Neural progenitor cell (in vitro differentiated cells): ENCODE measurements around the gene ITIH2.

- RAMPAGE, long total RNA, result no peak
These were observed 22.7 kb downstream of the PFKFB3 start for GRCh38 chr10:6225395-6225891.

DNA sequence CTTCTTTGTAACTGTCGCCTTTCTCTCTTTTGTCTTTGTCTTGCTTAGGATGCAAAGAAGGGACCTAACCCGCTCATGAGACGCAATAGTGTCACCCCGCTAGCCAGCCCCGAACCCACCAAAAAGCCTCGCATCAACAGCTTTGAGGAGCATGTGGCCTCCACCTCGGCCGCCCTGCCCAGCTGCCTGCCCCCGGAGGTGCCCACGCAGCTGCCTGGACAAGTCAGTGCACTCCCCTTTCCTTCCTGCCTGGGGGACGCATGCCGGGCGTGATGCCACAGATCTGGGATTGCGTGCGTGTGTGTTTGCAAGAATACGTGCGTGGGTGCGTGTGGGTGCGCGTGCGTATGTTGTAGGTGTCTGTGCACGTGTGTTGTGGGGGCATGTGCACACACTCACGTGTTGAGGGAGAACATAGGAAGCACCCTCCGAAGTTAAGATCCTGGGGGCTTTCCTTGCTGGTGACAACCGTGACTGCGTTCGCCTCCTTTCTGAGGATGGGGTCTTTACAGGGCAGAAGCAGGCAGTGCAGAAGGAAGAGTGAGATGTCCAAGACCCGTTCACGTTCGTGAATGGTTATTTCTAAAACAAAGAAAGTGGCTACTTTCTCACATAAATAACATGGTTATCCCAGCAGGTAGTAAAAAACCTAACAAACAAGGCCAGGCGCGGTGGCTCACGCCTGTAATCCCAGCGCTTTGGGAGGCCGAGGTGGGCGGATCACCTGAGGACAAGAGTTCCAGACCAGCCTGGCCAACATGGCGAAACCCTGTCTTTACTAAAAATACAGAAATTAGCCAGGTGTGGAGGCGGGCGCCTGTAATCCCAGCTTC, 23.6 kb downstream of the PFKFB3 start:
- RAMPAGE, long total RNA, result no peak

- RAMPAGE, long total RNA, result no peak
These were observed 25.6 kb downstream of the PFKFB3 start for GRCh38 chr10:6227977-6229065.

DNA sequence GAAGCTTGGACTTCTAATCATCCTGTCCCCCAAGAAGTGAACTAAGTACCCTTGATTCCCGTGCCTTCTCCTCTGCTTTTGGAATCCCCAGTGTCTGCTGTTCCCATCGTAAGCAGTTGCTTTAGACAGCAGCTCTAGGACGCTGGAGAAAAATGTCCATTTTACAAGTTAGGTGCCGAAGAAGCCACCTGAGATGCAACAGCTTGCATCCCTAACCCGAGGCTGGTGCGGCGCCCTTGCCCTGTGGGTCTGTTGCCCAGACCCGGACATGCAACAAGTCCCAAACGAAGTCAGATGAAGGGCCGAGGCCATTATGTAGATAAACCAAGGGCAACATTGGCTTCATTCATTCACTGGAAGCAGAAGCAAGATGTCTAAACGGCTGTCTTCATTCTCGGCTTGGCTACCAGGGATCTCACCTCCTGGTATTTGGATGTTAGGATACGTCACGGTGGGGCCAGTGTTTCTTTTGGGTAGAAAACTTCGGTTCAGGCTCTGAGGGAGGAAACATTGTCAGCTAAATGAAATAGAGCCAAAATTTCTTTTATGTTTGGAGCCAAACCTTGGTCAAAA, 44.1 kb downstream of the PFKFB3 start:
- RAMPAGE, long total RNA, result no peak

- RAMPAGE, long total RNA, result no peak
These were observed 67.6 kb downstream of the PFKFB3 start for GRCh38 chr10:6270224-6270906.

GRCh38 chr10:6274575-6274995, 71.9 kb downstream of the PFKFB3 start:
- RAMPAGE, long total RNA, result no peak

- RAMPAGE, long total RNA, result no peak
These were observed 125.8 kb downstream of the PFKFB3 start for GRCh38 chr10:6328285-6329251.

DNA sequence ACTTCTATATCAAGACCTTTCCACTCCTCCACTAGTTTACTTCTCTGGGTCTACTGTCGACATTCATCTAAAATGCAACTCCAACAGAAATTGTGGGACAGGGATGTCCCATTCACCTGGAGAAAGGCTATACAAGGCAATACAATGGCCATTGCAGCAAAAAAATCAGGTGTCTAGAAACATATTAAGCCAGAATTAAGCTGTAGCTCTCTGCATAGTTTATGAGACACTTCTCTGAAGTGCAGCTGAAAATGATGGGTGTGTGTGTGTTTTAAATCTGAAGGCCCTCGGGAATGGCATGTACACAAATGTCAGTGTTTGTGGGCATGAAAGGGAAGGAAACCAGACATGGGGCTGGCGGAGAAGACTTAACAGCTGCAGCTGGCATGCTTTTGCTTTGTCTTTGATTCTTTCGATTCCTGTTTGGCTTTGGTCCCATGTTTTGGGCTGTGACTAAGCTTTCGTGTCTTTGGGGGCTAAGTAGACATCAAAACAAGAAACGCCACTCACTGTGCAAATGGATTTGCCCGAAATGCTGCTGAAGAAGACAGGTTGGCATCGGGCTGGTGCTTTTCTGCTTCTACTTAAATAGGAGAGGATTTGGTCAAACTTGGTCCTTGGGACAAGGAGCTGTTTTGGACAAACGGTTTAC, 179.3 kb downstream of the PFKFB3 start:
- RAMPAGE, long total RNA, result no peak

- RAMPAGE, long total RNA, result no peak
These were observed 37.2 kb downstream of the PRKCQ start for GRCh38 chr10:6542765-6543409.

GRCh38 chr10:7028067-7028691, 382.7 kb downstream of the SFMBT2 start:
- RAMPAGE, long total RNA, result no peak

GRCh38 chr10:7034991-7035540, 375.8 kb downstream of the SFMBT2 start:
- RAMPAGE, long total RNA, result no peak

DNA sequence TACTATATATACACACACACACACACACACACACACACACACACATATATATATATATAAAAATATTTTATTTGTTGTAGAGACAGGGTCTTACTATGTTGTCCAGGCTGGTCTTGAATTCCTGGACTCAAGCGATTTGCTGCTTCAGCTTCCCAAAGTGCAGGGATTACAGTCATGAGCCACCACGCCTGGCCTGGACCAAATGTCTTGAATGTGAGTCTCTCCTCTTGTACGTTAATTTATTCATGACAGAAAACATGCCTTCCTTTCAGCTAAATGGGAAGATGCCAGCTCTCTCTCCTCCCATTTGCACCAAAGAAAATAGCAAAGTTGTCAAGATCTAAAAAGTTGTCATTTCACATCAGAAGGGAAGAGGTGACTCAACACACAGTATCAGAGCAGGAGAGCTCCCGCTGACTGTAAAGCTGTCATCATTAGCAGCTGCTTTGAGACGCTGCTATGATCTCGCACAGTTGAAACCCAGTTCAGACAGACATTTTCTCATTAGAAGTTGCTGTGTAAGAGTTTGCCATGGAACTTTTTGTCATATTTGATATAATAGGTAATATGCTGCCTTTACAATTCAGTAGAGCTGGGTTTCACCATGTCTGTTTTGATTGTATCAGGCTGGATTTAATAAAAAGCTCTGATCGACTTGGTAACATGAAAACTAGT, 224.3 kb downstream of the SFMBT2 start:
- RAMPAGE, long total RNA, result no peak

GRCh38 chr10:7433314-7433840, 22.5 kb upstream of the SFMBT2 start:
- RAMPAGE, long total RNA, result no peak

DNA sequence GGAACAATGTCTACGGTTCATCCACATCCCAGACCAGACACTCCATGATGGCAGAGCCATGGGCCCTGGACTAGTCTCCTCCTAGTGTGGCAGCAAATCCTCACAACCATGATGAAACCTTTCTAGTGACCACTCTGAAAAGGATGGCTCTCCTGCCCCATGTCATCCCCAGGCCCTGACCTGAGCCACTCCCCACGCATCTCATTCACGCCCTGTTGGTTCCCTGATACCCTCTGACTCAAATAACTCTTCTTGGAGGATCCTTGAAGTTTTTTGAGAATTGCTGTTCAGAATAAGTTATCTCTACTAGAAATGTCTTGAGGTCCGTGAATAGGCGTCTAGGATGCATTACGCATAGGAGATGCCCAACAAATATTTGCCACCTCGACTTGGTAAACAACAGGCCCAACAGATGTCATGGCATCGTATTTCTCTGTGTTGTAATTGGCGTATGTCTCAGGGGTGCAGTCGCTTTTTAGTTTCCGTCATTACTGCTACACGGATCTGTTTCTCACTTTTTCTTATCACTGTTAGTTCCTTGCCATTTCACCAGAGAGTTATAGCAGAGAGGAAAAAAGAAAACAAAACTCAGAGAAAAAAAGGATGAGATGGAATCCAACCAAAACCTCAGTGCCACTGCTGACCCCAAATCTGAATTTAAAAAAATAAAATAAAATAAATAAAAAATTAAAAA, 72.9 kb upstream of the SFMBT2 start:
- RAMPAGE, long total RNA, result no peak

GRCh38 chr10:7700415-7700888, 2.7 kb upstream of the ITIH2 start:
- RAMPAGE, long total RNA, result no peak

- RAMPAGE, long total RNA, result no peak
These were observed at the start of gene ITIH2 for GRCh38 chr10:7703059-7703901. Gene ITIH2, plus strand, starts transcription at chr10:7703316.

DNA sequence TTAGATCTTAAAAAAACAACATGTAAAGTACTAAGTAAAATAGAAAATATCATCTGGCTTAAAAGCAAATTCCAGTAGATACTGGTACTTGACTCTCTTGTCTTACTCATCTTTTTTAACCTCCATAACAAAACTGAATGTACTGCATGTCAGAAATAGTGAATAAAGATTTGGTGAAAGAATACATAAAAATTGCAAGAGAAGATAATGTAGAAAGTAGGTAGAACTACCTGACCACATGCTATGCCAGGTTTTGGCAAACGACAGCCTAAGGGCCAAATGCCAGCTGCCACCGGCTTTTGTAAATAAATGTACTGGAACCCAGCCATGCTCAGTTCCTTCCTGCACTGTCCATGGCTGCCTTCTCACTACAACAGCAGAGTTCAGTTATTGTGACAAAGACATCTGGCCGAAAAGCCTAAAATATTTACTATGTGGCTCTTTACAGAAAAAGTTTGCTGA, 14.0 kb downstream of the KIN start:
- RAMPAGE, long total RNA, result no peak

DNA sequence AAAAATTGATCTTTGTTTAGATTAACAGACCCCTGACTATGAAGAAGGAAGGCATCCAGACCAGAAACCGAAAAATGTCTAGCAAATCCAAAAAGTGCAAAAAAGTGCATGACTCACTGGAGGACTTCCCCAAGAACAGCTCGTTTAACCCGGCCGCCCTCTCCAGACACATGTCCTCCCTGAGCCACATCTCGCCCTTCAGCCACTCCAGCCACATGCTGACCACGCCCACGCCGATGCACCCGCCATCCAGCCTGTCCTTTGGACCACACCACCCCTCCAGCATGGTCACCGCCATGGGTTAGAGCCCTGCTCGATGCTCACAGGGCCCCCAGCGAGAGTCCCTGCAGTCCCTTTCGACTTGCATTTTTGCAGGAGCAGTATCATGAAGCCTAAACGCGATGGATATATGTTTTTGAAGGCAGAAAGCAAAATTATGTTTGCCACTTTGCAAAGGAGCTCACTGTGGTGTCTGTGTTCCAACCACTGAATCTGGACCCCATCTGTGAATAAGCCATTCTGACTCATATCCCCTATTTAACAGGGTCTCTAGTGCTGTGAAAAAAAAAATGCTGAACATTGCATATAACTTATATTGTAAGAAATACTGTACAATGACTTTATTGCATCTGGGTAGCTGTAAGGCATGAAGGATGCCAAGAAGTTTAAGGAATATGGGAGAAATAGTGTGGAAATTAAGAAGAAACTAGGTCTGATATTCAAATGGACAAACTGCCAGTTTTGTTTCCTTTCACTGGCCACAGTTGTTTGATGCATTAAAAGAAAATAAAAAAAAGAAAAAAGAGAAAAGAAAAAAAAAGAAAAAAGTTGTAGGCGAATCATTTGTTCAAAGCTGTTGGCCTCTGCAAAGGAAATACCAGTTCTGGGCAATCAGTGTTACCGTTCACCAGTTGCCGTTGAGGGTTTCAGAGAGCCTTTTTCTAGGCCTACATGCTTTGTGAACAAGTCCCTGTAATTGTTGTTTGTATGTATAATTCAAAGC, 19.5 kb downstream of the GATA3 start:
- RAMPAGE, long total RNA, result no peak

- RAMPAGE, long total RNA, result no peak
These were observed 222.9 kb upstream of the CELF2 start for GRCh38 chr10:10794673-10795288.

DNA sequence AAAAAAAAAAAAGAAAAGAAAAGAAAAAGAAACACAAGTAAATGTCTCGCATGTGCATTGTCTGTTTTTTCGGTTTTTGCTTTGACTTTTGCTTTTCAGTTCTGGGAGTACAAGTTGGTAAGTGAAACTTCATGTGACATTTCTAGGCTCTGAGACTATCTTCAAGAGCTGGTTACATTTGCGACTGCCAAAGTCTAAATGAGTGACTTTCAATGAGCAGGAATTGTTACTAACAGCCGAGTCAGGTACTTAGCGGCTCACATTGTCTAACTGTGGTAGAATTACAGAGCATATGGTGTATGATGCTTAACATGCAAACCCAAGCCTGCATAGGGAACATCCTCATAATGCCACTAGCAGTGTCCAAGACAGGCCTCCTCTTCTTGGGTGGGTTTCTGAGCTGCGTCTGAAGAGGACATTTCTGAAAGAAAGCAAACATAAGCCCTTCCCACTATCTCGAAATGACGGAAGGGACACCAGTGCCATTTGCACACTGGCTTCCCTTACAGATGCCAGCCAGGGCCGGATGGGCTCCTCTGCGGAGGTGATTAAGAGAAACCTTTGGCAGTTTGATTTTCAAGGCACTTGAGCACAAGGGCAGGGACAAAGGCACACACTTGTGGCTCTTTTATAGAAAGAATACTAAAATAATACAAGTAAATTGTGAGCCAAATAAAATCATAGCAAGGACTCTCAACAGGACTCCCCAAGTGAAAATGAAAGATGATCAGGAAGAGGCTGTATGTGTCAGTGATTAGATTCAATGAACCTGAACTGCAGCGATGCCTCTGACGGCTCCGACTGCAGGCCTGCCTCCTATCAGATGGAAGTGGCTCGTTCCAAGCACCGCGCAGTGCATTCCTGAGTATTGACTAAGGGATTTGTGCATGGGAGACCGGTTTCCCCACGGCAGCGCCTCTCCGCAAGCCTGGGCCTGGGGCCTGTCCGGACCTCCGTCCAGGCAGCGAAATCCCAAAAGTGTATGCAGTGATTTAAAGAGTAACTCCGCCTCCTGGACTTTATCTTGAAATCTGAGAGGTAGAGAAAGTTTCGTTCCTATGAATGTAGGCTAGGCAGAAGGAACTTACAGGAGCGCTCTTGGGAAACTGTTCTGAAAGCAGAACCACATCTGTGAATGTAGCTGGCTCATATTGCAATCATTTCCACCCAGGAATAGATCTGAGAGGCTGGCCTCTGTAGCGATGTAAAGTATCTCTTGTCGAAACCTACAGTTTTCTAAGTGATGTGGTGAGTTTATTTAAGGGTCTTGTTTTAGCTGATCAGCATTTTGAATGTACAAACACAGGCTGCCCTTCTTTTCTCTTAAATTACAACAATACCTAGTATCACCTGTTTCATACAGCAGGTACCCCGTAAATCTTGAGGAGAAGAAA, 106.5 kb upstream of the CELF2 start:
- RAMPAGE, long total RNA, result no peak